GM12892 (cell line): ENCODE measurements around a stretch of chr15.

DNA sequence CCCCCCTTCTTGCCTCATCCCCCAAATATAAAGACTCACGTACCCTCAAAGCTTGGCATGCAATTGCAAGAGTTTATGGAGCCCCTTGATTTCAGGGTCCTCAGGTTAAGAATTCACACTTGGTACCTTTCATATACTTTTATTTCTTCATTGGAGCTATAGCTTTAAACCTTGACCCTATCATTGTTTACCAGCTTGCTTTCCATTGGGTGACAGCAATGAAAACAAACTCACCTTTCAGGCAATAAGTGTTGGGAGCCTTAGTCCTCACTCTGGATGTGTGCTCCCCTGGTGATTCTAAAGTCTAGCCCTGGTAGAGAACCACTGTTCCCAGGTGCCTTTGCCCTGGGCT lies 13.1 kb upstream of the ARRDC4 start:
- RRBS, result no CpG with 5 or more reads among the region's 1 CpG

DNA sequence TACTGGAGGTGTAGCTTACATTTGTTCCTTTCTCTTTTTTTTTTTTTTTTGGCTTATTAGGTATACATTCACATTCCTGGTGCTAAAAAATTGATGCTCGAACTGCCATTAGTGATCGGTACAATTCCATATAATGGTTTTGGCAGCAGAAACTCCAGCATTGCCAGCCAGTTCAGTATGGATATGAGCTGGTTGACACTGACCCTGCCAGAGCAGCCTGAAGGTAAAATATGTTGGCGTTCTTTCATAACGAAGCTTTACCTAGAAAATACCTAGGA lies 9.3 kb downstream of the ARRDC4 start:
- RRBS, result no CpG with 5 or more reads among the region's 4 CpGs

GRCh38 chr15:98646931-98647841 lies 1.2 kb upstream of the IGF1R start:
- RRBS, result 1% methylated on average over 34 of the region's 85 CpGs

DNA sequence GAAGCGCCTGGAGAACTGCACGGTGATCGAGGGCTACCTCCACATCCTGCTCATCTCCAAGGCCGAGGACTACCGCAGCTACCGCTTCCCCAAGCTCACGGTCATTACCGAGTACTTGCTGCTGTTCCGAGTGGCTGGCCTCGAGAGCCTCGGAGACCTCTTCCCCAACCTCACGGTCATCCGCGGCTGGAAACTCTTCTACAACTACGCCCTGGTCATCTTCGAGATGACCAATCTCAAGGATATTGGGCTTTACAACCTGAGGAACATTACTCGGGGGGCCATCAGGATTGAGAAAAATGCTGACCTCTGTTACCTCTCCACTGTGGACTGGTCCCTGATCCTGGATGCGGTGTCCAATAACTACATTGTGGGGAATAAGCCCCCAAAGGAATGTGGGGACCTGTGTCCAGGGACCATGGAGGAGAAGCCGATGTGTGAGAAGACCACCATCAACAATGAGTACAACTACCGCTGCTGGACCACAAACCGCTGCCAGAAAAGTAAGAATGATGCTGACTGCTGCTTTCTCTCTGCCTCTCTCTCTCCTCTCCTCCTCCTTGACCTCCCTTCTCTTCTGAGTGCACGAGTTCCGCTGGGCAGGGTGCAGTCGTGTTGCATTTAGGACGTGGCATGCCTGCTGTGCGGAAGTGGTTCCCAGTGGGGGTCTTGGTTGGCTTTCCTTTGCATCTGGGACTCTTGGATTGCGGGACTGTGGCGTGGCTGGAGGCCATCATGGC lies 59.4 kb downstream of the IGF1R start:
- RRBS, result no CpG with 5 or more reads among the region's 28 CpGs

GRCh38 chr15:98714637-98715425 lies 66.5 kb downstream of the IGF1R start:
- RRBS, result no CpG with 5 or more reads among the region's 8 CpGs

GRCh38 chr15:98723113-98723783 lies 74.9 kb downstream of the IGF1R start:
- RRBS, result no CpG with 5 or more reads among the region's 9 CpGs

GRCh38 chr15:98727304-98728217 lies 79.2 kb downstream of the IGF1R start:
- RRBS, result 91% methylated on average over 5 of the region's 19 CpGs

DNA sequence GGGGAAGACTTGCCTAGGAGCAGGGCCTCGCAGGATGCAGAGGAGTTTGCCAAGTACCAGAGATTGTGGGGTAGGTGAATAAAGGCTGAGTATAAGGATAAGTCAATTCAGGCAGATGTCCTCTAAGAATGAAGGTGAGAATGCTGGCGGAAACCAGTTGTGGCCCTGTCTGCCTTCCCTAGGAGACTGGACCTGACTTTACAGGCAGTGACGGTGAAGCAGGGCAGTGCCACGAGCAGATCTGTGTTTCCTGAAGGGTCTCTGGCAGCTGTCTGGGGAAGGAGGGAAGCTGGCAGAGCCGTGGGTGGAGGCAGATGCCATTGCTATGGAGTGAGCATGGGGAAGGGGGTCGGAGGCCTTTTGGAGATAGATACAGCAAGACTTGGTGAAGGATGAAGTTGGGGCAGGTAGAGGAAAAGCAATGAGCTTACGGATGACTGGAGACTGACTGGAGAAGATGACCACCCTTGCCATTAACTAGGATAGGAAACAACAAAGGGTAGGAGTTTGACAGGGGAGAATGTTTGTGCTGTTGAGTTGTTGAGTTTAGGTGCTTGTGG lies 84.0 kb downstream of the IGF1R start:
- RRBS, result no CpG with 5 or more reads among the region's 7 CpGs

GRCh38 chr15:98743726-98744831 lies 95.7 kb downstream of the IGF1R start:
- RRBS, result no CpG with 5 or more reads among the region's 8 CpGs

GRCh38 chr15:98778919-98779345 lies 130.6 kb downstream of the IGF1R start:
- RRBS, result no CpG with 5 or more reads among the region's 4 CpGs

- RRBS, result no CpG with 5 or more reads among the region's 4 CpGs
Observed at GRCh38 chr15:98841343-98841920, 166.2 kb downstream of the PGPEP1L start.

DNA sequence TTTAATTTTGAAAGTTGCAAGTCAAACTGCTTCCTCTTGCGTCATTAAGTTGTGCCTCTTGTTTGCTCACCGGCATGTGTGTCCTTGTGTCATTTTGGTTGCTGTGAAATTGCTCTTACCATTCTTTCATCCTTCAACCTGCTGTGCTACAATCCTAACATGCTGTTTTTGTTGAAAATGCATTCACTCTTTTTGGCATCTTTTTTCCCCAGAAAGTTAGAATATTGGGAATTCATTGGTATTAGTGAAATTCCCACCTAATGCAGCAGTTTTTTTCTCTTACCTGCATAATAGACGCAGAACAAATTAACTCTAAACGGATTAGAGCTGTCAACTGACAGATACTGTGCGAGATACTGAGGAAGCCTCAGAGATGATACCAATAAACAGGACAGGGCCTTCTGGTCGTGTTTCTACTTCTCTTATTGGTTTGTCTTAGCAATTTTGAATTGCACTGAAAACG lies 164.5 kb downstream of the PGPEP1L start:
- RRBS, result no CpG with 5 or more reads among the region's 7 CpGs

GRCh38 chr15:98843489-98844285 lies 163.9 kb downstream of the PGPEP1L start:
- RRBS, result no CpG with 5 or more reads among the region's 7 CpGs

DNA sequence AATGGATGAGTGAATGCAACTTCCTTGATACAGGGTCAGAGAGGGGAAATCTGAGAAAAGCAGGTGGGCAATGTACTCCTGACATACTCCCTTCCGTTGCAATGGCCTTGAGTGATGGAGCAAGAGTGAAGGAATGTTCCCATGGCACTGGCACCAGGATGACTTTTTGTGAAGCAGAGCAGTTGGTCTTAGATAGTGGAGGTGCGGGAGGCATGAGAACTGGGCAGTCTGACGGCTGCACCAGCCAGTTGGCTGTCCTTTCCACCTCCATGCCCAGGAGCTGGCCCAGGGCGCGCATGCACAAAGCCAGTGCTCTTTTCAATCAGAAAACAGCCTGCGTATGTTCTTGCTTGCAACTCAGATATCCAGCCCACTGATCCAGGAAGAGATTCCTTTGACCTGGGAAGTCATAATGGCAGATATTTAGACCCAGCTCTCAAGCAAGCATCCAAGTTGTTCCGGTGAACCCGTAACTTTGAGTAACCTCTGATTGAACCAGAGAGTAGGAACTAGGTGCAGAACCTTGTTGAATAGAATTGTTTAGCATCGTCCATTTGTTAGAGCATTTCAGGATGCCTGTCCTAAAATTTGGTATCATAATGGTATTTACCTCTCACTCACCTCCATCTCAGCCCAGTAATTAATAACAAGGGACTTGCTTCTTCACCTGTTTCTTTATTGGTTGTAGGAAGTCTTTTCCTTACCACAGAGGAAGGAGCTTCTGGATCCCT lies 136.7 kb downstream of the PGPEP1L start:
- RRBS, result no CpG with 5 or more reads among the region's 9 CpGs

GRCh38 chr15:98963589-98963850 lies 44.1 kb downstream of the PGPEP1L start:
- RRBS, result no CpG with 5 or more reads among the region's 4 CpGs

- RRBS, result no CpG with 5 or more reads among the region's 21 CpGs
Observed at GRCh38 chr15:99057419-99058428, 47.2 kb upstream of the SYNM start.

GRCh38 chr15:99124921-99125738 lies 20.2 kb downstream of the SYNM start:
- RRBS, result no CpG with 5 or more reads among the region's 26 CpGs

GRCh38 chr15:99169515-99170387 lies 64.9 kb downstream of the SYNM start:
- RRBS, result no CpG with 5 or more reads among the region's 15 CpGs

GRCh38 chr15:99326252-99326750 lies 75.0 kb downstream of the LRRC28 start:
- RRBS, result no CpG with 5 or more reads among the region's 1 CpG

DNA sequence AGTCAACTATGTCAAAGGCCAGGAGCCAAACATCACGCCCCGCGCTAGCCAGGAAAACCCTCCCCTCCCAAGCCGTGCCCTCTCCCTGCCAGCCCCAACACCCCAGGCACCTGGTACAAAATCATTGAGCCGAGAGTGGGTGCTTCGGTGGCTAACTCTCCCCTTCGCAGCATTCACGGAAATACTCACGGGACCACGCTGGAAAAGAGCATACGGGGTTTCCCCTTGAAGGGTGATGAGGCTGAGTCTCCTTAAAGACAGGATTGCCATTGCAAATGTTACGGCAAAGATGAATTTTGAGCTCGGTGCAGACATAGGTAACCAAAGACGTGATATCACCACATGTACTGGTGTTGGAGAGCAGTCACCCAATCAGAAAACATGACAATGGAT lies 123.1 kb upstream of the MEF2A start:
- RRBS, result no CpG with 5 or more reads among the region's 14 CpGs